ENCODE results near the genes PDCD6IP and TRANK1.

- RRBS, result no CpG with 5 or more reads among the region's 3 CpGs
These were observed 60.5 kb downstream of the TGFBR2 start for GRCh38 chr3:30666851-30667405.

DNA sequence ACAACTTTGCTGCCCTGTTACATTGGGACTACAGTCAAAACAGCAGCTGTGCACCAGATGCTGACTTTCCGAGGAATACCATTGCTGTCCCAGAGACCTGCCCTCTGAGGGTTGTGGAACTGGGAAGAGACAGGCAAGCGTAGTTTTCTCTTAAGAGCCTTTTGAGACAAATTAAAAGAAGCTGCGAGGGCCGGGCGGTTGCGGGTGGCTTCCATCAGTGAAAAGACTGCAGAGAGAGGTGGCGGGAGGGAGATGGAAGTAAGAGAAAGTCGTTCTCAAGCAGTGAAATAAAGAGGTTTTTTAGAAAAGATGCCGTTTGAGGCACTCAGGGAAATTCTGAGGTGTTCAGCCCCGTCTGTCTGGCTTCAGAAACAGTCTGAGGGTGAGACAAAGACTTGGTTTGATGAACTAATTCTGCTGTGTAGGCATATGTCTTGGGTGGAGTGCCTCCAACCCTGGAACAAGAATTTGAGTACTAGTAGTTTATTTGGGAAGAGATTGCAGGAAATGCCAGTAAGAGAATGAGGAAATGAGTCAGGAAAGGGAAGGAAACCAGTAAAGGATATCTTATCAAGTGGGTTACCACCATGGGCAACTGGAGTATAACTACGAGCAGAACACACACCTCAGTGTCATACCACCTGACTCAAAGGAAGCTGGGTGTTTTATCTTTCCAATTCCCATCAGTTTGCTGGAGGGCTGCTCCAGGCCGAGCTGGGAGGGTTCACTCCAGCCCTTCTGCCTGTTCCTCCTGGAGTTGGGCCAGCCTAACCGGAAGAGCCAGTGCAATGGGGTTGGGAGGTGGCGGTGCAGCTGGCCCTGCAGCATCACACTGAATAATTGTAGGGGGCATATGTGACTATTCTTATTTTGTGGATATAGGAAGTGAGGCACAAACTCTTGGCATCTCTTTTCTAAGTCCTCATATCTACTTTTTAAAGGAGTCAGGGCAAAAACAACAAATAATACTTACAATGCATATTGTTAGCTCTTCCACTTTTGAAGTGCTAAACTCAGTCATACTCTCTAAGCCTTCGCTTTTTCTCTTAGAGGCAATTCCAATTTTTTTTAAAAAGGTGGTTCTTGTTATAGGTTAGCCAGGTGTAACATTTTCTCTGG is 75.3 kb downstream of the TGFBR2 start:
- RRBS, result no CpG with 5 or more reads among the region's 15 CpGs

GRCh38 chr3:30691173-30692426 is 85.2 kb downstream of the TGFBR2 start:
- RRBS, result no CpG with 5 or more reads among the region's 11 CpGs

- RRBS, result no CpG with 5 or more reads among the region's 6 CpGs
These were observed 89.8 kb downstream of the TGFBR2 start for GRCh38 chr3:30695979-30696755.

DNA sequence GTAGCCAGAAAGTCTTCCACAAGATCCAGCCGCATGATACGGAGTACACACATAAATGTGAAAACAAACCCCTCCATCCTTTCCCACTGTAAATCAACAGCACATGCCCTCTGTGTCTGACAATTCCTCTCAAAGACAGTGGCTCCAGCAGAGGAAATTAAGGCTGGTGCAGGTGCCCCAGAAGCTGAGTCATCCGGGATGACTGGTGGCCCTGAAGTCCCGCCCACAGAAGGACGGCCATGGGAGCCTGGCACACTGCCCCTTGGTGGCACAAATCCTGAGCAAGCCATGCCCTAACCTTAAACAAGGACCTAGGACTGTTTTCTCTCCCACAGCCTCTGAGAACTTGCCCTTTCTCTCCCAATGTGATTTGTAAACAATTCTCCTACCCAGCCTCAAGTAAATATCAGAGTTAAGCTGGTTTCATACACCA is 172.2 kb downstream of the STT3B start:
- RRBS, result no CpG with 5 or more reads among the region's 5 CpGs

GRCh38 chr3:31917429-31917856 is 63.6 kb downstream of the OSBPL10 start:
- RRBS, result no CpG with 5 or more reads among the region's 2 CpGs

- RRBS, result no CpG with 5 or more reads among the region's 6 CpGs
These were observed 12.1 kb downstream of the OSBPL10 start for GRCh38 chr3:31968889-31969441.

DNA sequence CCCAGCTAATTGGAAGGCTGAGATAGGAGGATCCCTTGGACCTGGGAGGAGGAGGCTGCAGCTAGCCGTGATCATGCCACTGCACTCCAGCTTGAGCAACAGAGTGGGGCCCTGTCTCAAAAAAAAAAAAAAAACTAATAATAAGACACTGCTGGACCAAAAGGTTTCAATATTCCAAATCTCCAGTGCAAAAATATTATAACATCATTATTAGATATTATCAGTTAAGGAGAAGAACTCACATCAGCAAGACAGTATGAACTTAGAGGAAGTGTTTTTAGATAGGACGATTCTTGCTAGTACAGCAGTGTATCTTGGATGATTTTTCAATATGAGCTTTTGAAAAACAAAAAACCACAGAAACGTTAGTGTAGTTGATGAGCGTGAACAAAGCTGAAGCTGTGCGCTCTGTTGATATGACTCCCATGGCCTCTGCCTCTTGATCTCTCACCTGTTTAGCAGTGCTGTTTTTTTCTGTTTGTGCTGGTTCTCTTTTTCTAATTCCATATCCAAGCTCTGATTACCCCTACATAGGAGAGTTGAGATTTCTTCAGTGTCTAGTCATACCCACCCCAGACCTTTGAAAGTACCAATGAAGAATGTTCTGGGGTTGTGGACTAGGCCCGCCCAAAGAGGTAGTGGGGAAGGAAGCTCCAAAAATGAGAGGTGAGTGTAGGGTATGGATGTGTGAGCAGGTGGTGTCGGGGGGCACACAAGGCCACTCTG is 20.2 kb upstream of the CMTM7 start:
- RRBS, result no CpG with 5 or more reads among the region's 7 CpGs

- RRBS, result no CpG with 5 or more reads among the region's 3 CpGs
These were observed 20.1 kb downstream of the CMTM6 start for GRCh38 chr3:32482118-32483298.

DNA sequence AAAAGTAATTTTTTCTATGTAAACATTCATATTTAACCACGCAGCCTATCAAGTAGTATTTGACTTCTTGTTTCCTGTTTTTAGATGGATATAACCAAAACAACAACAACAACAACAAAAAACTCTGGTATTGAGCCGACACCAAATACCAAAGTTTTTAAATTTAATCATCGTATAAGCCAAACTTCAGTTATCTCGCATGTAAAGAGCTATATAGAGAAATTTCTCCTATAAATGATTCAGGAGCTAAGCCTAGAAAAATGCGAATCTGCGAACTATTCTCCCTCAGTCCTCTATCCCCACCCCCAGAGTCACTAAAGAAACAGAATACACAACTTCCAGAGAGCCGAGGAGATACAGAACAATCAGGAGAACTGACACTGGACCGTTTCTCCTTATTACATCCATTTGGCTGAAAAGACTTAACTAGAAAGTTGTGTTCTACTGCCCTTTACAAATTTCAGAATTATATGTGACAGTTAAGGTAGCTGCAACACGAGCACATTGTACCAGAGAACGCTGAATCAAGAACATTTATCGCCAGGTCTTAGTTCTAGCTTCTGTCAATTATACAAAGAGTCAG is 1.2 kb downstream of the DYNC1LI1 start:
- RRBS, result no CpG with 5 or more reads among the region's 11 CpGs

DNA sequence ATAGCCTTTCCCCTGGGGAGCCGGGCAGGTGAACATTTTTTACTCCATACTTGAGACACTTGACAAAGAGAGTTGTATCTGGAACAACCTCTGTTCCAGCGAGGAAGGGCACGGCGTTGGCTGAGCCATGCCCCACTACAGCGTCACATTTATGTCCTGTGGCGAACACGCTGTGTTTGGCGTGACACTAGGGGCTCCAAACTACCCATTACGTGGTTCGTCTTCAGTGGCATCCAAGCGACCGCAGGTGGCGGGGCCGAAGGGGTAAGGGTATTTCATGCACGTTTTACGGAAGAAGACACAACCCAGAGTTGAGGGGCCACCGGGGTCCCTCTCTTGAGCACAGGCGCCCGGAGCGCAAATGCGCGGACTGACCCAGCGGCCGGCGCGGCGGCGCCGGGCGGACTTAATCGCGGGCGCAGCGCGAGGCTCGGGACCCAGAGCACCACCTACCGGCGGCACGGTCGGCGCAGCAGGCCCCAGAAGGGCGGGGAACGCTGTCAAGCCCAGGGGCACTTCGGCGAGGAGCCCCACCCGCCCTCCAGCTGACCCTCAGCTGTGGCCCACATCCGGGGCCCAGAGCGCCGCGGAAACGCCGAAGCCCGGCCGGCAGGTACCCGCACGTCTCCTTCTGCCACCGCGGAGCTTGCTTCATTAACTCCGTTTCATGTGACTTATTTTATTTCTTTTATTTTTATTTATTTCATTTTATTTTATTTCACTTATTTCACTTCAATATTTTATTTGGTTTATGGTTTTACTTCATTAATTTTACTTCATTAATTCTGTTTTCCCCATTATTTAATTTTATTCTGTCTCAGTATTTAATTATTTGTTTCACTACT is 36.4 kb upstream of the TRIM71 start:
- RRBS, result 2% methylated on average over 9 of the region's 59 CpGs

- RRBS, result no CpG with 5 or more reads among the region's 15 CpGs
These were observed 2.0 kb upstream of the TRIM71 start for GRCh38 chr3:32815776-32816310.

DNA sequence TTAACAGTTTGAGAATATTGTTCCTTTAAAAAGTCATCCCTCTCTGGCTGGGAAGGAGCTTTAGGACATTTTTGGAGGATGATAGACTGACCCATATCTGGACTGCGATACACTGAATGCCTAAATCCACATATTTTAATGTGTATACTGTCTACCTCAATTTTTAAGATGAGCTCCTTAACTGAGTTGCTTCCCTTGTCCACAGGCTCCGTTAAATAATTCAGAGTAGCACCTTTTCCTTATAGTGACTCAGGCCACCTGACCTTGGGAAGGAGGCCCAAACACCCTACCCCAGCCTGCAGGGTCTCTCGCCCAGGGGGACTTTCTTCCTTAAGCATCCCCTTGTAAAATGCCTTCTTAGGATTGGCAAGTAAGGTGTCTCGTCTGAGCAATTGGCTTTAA is 3.3 kb downstream of the TRIM71 start:
- RRBS, result no CpG with 5 or more reads among the region's 4 CpGs

- RRBS, result no CpG with 5 or more reads among the region's 6 CpGs
These were observed 119.5 kb downstream of the CLASP2 start for GRCh38 chr3:33598255-33599168.

- RRBS, result no CpG with 5 or more reads among the region's 2 CpGs
These were observed 630 bp upstream of the CLASP2 start for GRCh38 chr3:33718798-33718969.

DNA sequence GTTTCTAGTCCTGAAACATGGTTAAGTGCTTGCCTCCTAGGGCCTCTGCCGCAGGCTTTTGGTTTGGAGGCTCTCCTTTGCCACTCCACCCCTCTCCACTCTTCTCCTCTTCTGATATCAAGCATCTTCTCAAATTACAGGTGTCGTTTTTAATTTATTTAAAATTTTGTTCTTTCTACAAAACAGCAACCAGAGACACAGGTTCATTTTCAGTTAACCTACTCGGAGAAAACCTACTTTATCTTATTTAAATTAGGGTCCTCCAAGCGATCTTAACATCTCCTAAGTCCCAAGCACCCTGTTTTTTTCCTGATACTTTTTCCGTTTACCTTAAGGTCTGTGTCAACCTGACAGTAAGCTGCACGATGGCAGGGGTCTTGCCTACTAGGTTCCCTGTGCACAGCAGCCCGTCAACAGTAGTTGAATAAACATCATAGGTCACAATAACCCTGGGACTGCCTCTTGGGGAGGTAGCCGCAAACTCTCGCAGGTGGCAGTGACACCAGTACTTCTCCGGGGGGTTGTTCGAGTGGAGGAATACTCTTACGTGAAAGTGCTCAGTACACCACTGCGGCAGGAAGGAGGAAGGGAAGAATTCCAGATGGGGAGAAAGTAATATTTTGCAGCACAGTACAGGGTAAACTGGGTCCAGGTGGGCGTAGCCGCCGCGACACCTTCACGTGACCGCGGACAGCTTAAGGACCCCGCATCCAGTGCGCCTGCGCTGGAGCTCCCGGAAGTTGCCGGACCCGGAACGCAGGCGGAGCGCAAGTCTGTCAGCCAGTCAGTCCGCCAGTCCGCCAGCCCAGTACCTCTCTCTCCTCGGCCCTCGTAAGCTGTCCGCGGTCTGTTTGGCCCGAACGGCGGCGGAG is at the start of gene PDCD6IP:
PDCD6IP (plus strand) TSS at position 783 of the 872 bp plus-strand sequence.
- RRBS, result no CpG with 5 or more reads among the region's 39 CpGs

DNA sequence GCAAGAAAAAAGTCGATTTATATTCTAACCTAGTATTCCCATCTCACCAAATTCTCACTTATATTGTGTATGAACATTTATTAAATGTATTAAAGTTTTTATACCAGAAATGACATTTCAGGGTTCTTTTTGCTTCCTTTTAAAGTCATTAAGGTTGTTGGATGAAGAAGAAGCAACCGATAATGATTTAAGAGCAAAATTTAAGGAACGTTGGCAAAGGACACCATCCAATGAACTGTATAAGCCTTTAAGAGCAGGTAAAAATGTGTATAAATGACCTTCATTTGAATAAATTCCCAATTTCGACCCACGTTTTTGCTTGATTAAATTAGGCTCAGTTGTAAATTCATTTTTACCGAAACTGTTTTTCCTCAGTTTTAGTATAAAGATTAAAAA is 45.5 kb downstream of the PDCD6IP start:
- RRBS, result no CpG with 5 or more reads among the region's 6 CpGs

DNA sequence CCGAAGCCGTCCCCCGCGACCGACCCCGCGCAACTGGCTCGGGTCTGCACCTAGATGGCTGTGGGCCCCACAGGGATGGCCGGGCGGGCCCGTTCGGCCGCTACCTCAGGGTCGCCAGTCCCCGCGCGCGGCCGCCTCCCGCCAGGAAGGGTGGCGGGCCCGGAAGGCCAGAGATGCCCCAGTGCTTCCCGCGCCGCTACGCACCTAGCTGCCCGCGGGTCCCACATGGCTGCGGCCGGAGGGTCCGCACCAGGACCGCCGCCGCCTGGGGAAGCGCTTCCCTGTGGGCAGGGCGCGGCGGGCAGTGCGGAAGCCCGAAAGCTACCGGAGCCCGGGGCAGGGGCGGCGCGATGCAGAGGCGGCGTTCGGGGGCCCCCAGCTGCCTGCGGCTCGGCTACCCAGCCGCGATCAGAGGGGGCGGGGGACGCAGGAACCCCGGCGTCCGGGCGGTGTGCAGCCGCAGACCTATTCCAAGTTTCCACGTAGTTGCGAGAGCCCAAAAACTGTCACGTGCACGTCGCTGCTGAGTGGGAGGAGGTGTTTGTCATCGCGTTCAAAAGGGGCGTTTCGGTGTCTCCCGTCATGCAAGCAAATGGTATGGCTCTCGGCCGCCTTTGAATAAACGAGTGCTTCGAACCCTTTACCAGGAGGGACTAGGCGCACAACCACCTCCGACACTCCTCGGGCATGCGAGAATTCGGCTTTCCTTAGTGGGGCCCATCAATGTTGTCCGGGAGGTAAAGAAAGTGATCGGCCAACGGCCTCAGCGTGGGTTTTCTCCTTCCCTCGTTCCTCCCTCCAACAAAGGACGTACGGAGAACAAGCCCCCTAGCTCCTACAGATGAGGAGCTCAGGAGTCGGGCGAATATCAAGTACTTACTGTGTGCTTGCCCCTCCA is at the start of gene TRANK1:
TRANK1 (minus strand) TSS at position 472 of the 898 bp plus-strand sequence.
- RRBS, result 1% methylated on average over 23 of the region's 87 CpGs

GRCh38 chr3:37093496-37094266 is 80.7 kb downstream of the LRRFIP2 start:
- RRBS, result no CpG with 5 or more reads among the region's 2 CpGs

- RRBS, result no CpG with 5 or more reads among the region's 7 CpGs
These were observed 1.3 kb downstream of the GOLGA4 start for GRCh38 chr3:37244430-37244666.